A673 (cell line): ENCODE measurements around the genes MPDU1, ATP1B2, TRAPPC1 and ALOXE3.

DNA sequence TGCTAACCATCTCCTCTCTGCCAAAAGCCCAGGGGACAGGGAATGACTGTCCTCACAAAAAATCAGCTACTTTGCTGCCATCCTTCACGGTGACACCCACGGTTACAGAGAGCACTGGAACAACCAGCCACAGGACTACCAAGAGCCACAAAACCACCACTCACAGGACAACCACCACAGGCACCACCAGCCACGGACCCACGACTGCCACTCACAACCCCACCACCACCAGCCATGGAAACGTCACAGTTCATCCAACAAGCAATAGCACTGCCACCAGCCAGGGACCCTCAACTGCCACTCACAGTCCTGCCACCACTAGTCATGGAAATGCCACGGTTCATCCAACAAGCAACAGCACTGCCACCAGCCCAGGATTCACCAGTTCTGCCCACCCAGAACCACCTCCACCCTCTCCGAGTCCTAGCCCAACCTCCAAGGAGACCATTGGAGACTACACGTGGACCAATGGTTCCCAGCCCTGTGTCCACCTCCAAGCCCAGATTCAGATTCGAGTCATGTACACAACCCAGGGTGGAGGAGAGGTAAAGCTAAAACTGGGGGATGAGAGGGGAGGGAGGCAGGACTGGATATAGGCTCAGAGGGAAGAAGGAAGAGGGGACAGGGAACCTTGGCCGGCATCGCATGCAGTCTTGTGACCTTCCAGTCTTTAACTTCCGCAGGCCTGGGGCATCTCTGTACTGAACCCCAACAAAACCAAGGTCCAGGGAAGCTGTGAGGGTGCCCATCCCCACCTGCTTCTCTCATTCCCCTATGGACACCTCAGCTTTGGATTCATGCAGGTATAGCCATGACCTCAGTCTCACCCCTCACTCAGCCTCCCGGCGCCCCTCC, 572 bp downstream of the CD68 start:
- PRO-cap: no peak

DNA sequence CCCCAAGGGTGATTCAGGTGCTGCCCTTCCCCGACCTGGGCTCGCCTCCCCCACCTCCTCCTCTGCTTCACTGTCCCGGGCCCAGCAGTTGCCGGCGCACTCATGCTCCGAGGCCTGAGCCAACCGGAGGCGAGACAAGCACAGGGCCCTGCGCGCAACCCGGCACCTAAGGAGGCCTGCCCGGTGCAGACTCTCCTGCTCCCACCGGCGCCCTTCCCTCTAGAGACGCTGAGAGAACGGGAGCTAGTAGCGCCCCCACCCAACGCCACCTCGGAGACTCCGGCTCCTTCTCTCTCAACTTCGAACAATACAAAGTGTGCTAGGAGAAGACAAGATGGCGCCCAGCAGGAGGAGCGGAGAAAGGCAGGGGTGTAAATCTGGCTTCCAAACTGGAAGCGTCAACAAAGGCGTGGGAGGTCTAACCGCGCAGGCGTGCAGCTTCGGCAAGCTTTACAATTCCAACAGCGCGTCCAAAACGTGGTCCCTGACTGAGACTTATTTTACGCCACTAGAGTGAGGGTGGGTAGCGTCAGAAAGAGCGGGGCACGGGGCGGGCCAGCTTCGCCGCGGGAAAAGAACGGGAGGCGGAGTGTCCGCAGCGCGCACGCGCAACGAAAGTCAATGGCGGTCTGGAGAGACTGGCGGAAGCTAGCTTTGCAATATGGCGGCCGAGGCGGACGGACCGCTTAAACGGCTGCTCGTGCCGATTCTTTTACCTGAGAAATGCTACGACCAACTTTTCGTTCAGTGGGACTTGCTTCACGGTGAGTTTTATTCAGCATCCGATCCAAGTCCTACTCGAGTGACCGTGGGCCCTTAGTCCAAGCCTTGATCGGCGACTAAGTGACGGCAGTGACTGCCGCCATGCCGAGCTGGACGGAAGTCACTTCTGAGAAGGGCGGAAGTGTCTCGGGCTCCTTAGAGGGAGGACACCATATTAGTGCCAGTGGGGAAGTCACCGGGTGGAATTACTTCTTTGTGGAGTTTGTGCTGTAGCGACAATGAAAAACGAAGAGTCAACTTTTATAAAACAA, at the start of gene MPDU1:
Gene MPDU1, plus strand, starts transcription at position 651 of the 1,034 bp plus-strand sequence.
- PRO-cap: bidirectional peak, plus-strand start at position 651 of the sequence, minus-strand start at position 510 of the sequence; bidirectional peak, plus-strand start at position 971 of the sequence, minus-strand start at position 885 of the sequence

DNA sequence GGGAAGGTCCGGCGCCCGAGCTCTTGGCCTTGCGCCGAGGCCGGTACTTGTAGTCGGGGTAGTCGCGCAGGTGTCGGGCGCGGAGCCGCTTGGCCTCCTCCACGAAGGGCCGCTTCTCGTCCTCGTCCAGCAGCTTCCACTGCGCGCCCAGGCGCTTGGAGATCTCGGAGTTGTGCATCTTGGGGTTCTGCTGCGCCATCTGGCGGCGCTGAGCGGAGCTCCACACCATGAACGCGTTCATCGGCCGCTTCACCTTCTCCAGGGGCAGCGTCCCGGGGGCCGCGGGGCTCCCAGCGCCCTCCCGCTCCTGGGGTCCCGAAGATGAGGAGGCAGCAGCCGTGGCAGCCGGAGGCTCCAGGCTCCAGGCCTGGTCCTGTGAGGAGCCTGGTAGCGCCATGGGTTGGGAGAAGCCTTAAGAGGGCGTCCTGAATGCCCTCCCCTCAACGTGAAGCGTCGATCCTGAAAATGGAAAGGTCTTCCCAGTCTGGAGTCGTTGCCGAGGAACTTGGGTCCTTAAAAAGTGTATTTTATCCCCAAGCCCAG, 543 bp downstream of the SOX15 start:
- PRO-cap: bidirectional peak, plus-strand start at position 134 of the sequence, minus-strand start at position 145 of the sequence

DNA sequence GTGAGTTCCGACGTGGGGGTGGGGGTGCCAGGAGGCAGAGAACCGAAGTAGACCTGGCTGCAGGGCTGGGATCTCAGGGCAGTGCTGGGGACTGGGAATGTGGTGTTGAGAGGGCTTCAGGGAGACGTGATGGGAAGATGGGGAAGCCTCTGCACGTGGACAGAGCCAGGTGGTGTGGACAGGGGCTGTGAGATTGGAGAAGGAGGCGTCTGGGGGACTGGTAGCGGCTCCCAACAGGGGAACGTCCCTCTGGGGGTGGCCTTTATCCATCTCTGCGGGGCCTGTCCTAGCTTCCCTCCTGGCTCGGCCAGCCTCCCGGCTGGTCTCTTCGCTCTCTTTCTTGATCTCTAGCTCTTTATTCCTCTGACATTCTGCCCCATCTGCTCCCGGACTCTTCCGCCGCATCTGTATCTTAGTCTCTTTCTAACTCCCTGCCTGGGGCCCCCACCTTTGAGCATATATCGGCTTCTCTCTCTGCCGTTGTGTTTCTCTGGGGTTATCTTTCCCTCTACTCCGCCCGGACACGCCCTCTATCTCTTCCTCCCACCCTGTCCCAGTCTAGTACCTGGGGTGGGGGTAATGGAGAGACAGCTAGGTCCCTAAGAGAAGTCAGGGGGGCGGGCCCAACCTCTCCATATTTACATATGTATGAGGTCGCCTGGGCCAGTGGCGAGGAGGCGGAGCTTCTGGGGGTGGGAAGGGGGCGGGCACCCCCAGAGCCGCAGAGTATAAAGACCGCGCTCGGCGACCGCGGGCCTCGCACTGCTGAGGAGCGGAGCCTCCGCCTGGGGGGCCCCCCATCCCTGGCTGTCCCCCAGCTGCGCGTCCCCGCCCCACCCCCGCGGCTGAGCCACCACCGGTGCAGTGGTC, at the start of gene ATP1B2:
Gene ATP1B2, plus strand, starts transcription at position 760 of the 870 bp plus-strand sequence.
- PRO-cap: unidirectional peak, plus-strand start at position 760 of the sequence

DNA sequence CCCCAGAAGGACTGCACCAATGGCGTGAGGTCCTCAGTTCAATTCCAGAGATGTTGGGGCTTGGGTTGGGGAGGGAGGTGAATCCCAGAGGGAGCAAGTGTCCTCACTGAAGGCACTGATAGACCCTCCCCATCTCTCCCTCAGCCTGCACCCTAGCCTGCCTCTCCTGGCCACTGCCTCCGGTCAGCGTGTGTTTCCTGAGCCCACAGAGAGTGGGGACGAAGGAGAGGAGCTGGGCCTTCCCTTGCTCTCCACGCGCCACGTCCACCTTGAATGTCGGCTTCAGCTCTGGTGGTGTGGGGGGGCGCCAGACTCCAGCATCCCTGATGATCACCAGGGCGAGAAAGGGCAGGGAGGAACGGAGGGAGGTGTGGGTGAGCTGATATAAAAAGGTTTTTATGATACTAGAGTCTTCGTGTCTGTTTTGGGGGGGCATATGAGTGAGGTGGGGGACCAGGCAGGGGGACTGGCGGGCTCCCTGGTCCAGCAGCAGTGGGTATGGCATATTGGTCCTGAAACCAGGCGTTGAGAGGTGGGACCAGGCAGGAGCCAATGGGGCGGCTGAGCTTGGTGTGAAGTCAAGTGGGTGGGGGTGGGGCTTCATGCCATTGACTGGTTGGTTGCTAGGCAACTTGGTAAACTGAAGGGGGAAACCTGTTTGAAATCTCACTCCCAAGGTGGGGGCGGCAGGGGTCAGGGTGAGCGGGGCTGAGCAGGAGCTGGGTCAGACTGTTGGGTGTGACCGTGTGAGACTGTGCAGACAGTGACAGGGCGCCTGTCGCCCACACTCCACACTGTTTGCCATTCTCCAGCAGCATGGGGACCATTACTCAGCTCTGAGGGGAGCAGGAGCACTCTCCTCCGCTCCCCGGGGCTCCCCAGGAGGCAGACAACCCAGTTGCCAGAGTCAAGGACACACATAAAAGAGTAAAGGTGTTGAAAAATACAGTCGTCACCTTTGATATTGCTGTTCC, 1.6 kb upstream of the EFNB3 start:
- PRO-cap: no peak

DNA sequence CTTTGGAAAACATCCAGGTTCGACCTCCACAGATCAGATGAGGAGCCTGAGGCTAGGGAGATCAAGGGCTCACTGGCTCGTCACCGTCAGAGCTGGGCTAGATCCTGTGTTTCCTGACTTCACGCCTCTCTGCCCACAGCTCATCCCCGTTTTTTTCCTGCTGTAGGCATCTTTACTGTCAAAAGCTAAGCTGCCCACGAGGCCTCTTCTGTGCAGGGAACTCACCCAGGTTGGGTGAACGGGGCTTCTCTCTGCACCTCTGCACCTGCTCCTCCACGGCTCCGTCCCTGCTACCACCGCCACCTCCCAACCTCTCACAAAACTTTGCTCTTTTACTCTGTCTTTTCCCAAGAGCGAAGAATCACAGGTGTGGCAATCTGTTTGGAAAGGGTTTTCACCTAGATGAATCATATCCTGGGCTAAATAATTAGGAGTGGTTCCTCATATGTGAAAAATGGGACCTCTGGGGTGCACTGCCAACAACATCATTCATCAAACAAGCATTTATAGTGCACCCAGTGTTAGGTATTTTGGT, 24.8 kb upstream of the KDM6B start:
- PRO-cap: no peak

- PRO-cap: no peak
These were observed 396 bp downstream of the KDM6B start for GRCh38 chr17:7834385-7834840.

GRCh38 chr17:7838078-7838599, 4.1 kb downstream of the KDM6B start:
- PRO-cap: bidirectional peak, plus-strand start at chr17:7838396, minus-strand start at chr17:7838228

DNA sequence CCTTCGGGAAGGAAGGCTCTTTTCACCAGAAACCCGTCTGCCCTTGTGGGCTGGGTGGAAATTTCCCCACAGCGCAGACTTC, 9.3 kb downstream of the KDM6B start:
- PRO-cap: no peak

DNA sequence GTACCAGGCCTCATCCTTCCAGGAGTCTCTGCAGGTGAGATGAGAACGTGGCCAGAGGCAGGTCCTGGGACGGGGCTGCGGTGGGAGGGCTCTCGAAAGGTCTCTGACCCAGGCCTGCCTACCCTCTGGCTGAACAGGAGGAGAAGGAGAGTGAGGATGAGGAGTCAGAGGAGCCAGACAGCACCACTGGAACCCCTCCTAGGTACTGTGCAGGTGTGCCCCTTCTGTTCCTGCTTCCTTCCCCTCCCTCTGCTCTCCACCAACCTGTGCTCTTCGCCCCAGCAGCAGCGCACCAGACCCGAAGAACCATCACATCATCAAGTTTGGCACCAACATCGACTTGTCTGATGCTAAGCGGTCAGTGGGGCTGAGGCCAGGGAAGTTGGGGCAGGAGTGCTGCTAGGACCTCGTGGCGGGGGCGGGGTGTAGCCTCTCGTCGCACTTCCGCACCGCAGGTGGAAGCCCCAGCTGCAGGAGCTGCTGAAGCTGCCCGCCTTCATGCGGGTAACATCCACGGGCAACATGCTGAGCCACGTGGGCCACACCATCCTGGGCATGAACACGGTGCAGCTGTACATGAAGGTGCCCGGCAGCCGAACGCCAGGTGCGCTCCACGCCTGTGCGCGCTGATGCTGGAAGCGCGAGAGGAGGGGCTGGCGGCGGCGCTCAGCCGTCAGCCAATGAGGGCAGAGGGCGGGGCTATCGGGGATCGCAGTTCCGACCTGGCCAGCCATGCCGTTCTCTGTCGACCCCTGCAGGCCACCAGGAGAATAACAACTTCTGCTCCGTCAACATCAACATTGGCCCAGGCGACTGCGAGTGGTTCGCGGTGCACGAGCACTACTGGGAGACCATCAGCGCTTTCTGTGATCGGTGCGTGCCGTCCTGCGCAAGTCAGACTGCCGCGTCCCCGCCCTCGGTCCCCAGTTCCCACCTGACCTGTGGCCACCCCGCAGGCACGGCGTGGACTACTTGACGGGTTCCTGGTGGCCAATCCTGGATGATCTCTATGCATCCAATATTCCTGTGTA, 3.4 kb upstream of the TMEM88 start:
- PRO-cap: no peak

GRCh38 chr17:7858156-7858358, 254 bp downstream of the CYB5D1 start:
- PRO-cap: no peak

DNA sequence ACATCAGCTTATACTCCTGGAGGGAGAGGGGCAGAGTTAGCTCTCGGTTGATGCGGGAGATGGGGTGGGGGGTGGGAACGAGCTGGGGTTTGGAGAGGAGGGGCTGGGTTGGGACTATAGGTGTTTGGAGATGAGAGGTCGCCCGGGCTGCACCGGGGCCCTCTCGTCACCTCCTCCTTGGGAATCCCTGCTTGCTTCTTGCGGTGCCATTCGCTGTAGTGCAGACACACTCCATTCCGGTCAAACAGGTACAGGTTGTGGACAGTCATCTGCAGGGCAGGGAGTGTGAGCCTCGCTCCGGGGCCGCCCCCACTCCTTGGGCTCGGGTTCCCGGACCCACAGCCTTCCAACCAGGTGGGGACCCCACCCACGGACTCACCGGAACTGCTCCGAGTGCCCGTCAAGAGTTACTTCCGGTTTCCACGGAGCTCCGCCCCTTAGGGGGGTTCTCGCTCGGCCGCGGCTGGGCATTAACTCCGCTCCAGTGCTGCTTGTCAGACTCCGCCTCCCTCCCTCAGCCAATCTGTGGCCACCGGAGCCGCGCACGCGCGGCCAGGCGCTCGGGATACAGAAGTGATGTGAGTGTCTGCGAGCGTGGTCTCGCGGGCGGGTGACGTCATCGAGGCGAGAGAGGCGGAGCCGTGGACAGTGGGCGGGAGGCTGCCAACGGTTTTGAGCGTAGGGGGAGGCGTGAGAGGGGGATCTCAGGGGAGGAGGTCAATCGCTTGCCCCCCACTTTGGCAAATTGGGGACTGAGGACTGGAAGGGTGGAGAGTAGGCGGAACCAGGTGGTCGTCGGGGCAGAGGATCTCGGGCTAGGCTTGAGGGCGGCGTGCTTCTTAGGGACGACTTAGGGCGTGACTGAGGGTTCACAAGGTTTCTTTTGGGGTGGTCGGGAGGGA, at the start of gene TRAPPC1:
Gene TRAPPC1, minus strand, starts transcription at position 386 of the 902 bp plus-strand sequence.
- PRO-cap: bidirectional peak, plus-strand start at position 646 of the sequence, minus-strand start at position 472 of the sequence

DNA sequence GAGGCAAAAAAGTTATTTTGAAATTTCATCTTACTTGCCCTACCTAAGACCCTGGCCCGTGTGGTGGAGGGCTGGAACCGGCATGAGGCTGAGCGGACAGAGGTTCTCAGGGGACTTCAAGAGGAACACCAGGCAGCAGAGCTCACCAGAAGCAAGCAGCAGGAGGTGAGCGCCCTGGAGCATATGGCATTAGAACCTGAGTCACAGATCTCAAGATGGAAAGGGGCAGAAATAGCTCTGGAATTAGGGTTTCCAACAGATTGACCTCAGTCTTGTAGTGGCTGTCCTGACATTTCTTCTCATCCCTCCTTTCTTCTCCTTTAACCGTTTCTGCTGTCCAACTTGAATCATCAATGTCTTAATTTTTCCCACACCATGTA, 4.6 kb downstream of the CNTROB start:
- PRO-cap: no peak

- PRO-cap: no peak
These were observed 16.7 kb downstream of the GUCY2D start for GRCh38 chr17:8019019-8019574.

DNA sequence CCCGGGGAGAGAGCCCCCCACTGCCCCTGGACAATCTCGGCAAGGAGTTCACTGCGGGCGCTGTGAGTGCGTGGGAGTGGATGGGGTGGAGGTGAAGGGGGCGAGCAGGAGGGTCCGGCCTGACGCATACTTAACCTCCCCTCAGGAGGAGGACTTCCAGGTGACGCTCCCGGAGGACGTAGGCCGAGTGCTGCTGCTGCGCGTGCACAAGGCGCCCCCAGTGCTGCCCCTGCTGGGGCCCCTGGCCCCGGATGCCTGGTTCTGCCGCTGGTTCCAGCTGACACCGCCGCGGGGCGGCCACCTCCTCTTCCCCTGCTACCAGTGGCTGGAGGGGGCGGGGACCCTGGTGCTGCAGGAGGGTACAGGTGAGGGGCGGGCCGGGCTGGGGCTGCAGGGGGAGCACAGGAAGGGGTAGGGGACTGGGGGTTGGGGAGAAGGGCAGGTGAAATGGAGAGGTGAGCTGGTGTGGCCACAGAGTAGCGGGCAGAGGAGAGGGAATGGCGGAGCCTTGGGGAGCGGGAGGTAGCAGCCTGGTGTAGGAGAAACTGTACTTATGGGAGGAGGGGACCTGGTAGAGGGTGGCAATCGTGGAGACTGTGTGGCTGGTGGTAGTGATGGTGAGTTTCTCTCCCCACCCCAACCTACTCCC, 506 bp downstream of the ALOX15B start:
- PRO-cap: no peak

DNA sequence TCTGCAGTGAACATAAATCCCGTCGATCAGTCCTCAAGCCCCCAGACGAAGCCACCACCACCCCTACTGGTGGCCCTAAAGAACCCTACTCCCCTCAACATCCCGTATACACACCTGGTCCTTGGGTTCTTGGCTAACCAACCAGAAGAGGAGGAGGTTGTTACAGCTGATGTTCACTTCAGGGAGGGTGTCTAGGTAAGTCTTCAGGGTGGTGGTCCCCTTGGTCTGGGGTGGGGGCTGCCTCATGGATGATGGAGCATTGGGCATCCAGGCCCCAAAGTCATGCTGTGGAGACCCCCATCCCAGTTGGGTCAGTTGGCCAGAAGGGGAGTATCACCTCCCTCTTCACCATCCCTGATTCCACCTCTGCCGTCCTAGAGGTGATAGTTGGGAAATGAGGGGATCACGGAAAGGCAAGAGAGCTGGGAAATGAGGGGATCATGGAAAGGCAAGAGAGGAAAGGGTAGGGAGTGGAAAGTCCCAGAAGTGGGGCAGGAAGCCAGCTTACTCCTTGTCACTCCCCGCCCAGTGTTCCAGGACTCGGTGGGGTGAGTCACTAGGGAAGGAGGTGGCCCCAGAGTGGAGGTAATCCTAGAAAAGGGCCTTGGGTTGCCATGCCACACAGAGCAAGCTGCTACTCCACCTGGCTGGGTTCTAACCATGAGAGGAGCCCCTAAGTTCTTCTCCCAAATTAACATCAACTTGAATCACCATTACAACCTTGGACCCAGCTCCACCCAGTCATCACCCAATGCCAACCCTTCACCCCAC, 14.9 kb downstream of the ALOXE3 start:
- PRO-cap: no peak

DNA sequence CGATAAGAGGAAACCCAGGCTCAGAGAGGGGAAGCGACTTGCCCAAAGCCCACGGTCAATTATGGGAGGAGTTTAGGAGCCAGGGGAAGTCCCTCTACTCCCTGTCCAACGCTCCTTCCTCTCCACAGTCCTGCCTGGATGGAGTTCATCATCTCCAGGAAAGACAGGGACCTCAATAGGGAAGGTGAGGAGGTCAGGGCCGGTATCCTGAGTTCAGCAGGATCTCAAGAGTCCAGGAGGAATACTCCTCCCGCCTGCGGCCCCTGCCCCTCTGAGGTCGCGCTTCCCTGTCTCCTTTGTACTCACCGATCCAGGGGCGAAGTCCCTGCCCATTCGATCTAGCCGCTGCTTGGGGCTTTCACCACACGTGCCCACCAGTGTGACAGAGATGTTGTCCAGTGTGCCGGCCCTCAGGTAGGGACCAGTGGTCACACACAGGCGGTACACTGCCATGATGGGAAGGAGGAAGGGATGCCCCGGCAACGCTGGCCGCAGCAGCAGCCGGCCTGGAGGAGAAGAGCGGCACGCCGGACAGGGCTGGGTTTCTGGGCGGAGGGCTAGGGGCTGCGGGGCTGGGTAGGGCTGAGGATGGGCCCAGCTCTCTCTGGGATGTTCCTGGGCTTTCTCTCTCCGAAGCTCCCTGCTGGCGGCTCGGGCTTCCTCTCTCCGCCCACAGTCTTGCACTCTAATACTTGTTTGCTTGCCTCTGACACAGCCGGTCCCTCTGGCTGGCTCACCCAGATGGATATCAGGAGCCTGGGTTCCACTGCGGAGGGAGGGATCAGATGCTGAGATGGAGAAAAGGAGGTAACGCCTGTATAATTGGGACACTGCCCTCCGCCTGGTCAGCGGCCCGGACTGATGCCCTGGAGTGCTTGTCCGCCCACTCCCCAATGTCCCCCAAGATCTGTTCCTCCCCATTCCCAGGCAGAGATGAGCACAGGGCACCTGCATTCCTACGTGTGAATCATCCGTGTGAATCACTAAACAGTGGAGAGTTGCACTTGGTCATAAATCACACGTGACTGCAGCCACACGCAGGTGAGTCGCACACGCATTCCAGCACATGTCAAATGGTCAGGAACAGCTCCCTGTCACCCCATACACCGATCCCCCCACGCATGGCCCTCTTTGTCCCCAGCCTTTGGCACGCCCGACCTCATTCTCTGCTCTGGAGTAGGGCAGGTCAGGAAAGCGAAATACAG, at the start of gene ALOXE3:
Gene ALOXE3, minus strand, starts transcription at position 977 of the 1,205 bp plus-strand sequence.
- PRO-cap: no peak

DNA sequence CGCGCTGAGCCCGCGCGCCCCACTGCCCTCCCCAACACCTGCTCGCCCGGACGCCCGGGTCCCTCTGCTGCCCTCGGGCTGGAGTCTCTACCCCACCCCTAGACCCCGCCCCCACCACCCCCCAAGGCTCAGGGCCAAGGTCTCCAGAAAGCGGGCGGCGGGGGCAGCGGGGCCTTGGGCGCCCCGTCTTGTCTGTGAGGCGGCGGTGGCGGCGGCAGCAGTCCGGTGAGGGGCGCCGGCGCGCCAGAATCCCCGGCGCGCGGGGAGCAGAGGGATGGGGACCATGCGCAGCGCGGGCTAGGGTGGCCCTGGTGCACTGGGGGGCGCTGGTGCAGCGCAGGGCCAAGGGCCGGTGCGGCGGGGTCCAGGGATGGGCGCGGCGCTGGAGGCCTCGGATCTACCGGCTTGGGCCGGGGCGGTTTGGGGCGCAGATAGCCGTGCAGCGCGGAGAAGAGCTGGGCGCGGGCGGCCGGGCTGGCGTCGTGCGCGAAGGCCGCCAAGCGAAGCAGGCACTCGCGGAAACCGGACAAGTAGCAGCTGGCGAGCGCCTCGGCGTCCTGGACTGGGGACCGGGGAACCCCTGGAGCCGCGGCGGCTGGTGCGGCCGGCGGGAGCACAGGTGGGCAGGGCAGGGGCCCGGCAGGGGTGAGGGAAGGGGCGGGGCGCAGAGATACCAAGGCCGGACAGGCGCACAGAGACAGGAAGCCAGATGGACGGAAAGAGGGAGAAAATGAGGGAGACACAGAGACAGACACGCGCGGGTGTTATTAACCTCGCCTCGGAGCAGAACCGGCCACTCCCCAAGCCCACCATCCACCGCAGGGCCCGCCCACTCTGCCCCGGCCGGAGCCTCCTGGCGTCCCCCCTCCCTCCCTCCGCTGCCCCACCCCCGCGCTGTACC, 2.2 kb downstream of the HES7 start:
- PRO-cap: no peak

GRCh38 chr17:8150533-8150814, 1.7 kb downstream of the PER1 start:
- PRO-cap: no peak

DNA sequence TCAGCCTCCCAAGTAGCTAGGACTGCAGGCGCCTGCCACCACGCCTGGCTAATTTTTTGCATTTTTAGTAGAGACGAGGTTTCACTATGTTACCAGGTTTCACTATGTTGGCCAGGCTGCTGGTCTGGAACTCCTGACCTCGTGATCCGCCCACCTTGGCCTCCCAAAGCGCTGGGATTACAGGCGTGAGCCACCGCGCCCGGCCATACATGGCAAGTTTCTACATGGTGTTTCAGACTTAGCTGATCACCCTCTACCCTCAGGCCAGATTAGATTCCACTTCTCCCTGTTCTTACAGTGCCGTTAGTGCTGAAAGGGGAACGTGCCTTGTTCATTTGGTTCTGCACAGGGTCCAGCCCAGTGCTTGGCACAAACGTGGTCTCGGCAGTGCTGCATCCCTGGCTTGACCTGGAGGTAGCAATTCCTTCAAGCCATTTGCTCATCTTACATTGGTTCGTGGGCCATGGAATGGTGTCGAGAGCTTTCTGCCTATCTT, 14.6 kb upstream of the AURKB start:
- PRO-cap: no peak